ENCODE measurements around a stretch of chr21.

DNA sequence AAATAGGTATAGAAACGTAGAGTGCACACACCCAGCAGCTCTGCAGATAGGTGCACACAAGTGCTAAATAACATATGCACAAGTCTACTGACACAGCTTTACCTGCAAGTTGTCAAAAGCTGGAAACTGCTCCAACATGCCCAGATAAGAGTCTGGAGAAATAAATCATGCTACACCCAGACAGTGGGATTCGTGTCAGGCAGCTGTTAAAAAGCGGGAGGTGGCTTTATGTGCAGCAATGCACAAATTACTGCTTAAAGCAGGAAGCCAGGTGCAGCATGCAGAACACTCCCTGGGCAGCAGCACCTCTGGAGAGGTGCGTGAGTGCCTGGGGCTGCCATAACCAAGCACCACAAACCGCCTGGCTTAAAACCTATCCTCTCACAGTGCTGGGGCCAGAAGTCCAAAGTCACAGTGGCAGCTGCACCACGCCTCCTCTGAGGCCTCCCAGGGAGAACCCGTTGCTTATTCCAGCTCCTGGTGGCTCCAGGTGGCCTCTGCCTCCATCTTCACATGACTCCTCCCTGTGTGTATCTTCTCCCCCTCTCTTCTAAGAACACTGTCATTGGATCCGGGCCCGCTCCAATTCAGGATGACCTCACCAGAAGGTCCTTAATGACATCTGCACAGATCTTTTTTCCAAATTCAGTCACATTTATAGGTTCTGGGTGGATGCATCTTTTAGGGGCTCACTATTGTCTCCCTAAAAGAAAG, 115.6 kb downstream of the SIK1 start:
- RRBS: no CpG with 5 or more reads among the region's 9 CpGs

DNA sequence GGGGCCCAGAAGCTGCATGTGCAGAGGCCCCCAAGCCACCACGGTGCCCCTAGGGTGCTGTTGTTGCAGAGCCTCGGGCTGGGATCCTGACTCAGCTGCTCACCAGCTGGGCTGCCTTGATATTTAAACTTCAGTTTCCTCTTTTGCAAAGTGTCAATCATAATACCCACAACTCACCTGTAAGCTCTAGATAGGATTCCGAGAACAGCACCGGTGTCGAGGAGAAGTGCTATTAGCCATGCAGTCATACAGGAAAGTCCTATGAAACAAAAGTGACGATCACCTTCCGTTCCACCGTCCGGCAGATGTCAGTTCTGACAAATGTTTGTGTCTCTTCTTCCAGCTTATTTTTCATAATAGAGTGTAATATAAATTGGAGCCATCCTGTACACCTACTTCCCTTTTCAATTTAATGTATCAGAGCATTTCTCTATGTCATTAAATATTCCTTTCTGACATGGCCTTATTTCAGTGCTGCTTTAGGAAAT, 100.9 kb downstream of the SIK1 start:
- RRBS: 75% methylated on average over 6 of the region's 9 CpGs

- RRBS: no CpG with 5 or more reads among the region's 4 CpGs
Measured at GRCh38 chr21:43439309-43439653, 12.3 kb upstream of the SIK1 start.

GRCh38 chr21:43726685-43727949, 8.2 kb downstream of the PDXK start:
- RRBS: 45% methylated on average over 5 of the region's 28 CpGs

- RRBS: 96% methylated on average over 3 of the region's 38 CpGs
Measured at GRCh38 chr21:43755594-43756391, 20.3 kb downstream of the CSTB start.

GRCh38 chr21:43756650-43757494, 19.2 kb downstream of the CSTB start:
- RRBS: no CpG with 5 or more reads among the region's 23 CpGs

DNA sequence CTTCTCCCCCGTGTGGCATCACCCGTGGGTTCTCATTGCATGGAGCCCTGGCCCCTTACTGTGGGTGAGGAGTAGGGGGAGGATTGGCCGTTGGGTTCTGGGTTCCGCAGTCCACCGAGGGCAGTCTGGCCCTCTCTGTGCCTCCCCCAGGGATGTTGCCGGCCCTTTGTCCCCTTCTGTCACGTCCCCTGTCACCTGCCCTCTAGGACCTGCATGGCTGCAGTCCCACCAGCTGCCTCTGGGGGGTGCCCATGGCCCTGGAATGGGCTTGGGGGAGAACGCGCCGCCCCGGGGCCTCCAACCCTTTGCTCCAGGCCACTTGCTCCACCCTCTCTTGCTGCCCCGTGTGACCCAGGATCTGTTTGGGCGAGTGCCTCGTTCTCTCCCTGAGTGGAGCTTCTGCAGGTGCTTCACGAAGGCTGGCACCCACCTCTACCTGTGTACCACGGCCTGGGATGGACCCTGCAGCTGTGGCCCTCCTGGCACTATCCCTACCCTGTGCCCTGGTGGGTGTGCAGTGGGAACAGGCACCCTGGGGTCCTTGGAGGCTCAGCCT, 21.4 kb downstream of the RRP1 start:
- RRBS: no CpG with 5 or more reads among the region's 16 CpGs

GRCh38 chr21:43865600-43866710, 932 bp downstream of the AGPAT3 start:
- RRBS: 1% methylated on average over 36 of the region's 70 CpGs

GRCh38 chr21:43902274-43902855, 37.3 kb downstream of the AGPAT3 start:
- RRBS: no CpG with 5 or more reads among the region's 7 CpGs

- RRBS: no CpG with 5 or more reads among the region's 6 CpGs
Measured at GRCh38 chr21:43917674-43917859, 52.5 kb downstream of the AGPAT3 start.

- RRBS: no CpG with 5 or more reads among the region's 9 CpGs
Measured at GRCh38 chr21:44010974-44011496, 1.1 kb upstream of the TRAPPC10 start.

- RRBS: no CpG with 5 or more reads among the region's 9 CpGs
Measured at GRCh38 chr21:44024561-44025587, 12.8 kb downstream of the TRAPPC10 start.

DNA sequence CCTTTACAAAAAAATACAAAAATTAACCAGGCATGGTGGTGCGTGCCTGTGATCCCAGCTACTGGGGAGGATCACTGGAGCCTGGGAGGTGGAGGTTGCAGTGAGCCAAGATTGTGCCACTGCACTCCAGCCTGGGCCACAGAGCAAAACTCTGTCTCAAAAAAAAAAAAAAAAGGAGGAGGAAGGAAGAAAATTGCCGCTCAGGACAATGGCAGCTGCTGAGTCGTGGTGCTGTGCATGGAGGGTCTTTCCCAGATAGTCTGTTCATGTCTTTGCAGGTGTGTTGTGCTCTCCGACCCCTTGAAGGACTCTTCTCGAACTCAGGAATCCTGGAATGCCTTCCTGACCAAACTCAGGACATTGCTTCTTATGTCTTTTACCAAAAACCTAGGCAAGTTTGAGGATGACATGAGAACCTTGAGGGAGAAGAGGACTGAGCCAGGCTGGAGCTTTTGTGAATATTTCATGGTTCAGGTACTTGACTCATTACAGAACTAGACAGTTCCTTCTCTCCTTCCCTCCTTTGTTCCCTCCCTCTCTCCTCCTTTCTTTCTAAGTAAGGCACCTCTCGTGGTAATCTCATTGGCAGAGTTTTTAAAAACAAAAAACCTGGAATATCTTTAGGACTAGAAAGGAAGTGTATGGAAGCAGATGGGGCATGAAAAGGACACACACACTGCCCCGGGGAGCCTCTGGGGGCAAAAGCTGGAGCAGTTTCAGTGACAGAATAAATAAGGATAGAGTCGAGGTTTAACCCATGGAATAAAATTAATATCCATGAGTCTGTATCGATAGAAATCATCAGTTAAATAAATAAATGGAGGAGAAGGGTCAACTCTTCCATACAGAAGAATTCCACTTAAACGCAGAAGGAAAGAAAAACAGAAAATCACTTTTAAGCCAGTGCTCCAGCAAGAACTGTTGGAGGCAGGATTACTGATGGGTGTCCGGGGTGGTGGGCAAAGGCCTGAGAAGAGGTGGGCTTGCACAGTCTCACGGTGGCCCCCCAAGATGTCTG, 43.6 kb downstream of the TRAPPC10 start:
- RRBS: no CpG with 5 or more reads among the region's 12 CpGs

GRCh38 chr21:44065201-44065858, 41.9 kb upstream of the PWP2 start:
- RRBS: no CpG with 5 or more reads among the region's 18 CpGs

GRCh38 chr21:44066684-44067584, 40.3 kb upstream of the PWP2 start:
- RRBS: no CpG with 5 or more reads among the region's 14 CpGs

DNA sequence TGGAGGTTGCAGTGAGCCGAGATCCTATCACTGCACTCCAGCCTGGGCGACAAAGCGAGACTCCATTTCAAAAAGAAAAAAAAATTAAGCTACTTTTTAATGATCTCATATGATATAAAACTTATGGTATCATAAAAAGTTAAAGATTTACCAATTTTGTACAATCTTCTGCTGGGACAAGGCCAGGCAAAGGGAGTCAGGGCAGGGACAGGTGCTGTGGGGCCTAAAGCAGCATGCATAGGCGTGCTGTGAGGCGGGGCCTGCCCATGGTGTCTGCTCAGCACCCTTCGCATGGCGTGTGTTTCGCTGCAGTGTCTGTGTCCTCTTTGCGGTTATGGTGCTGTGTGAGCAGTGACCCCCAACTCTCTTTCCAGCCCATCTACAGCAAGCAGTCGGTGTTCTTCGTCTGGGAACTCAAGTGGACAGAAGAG, 13.5 kb upstream of the PWP2 start:
- RRBS: no CpG with 5 or more reads among the region's 11 CpGs

GRCh38 chr21:44313371-44314170, 13.7 kb downstream of the PFKL start:
- RRBS: 96% methylated on average over 6 of the region's 27 CpGs

GRCh38 chr21:44316012-44316608, 16.3 kb downstream of the PFKL start:
- RRBS: 95% methylated on average over 1 of the region's 33 CpGs

DNA sequence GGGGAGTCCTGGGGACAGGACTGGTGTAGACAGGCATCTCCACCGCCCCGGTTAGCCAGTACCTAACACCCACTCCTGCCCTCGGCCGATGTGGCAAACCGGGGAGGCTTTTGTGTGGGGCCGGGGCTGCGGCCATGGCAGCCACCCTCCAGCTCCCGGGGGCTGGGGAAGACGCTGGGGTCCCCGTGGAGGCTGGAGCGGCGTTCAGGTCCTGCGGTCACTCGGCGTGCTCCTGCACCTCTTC, 9.3 kb downstream of the CFAP410 start:
- RRBS: 96% methylated on average over 8 of the region's 15 CpGs

DNA sequence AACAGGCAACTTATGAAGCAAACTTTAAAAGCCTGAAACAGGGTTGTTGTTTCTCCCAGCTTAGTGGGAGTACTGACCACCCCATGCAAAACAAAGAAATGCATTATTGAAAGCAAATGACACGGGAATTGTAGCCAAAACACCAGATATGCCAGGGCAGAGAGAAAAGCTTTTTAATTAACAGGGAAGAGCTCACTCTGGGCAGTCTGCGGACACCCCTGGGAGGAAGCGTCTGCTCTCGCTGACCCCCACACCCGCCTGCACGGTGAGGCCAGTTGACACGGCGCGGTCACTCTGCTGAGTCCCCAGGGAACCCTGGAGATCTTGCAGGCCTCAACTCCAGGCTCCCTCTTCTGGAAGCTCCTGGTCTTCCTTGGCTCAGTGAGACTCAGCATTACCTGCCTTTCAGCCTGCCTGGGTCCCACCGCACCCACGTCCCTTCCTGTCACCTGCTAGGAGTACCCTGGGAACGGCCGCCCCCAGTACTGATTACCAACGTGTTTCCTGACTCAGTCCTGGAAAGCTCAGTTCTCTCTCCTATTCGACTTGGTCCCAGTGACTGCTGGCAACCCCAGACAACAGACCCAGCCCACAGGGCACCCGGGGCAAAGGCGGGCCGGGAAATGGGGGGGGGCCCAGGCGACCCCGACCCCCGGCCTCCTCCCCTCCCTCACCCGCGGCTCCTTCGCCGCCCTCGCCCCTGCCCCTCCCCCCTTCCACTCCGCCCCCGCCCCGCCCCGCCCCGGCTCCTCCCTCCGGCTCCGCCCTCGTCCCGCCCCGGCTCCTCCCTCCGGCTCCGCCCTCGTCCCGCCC, 946 bp downstream of the CFAP410 start:
- RRBS: 6% methylated on average over 9 of the region's 40 CpGs